Myometrial cell (primary cell): ENCODE measurements around a stretch of chr5.

DNA sequence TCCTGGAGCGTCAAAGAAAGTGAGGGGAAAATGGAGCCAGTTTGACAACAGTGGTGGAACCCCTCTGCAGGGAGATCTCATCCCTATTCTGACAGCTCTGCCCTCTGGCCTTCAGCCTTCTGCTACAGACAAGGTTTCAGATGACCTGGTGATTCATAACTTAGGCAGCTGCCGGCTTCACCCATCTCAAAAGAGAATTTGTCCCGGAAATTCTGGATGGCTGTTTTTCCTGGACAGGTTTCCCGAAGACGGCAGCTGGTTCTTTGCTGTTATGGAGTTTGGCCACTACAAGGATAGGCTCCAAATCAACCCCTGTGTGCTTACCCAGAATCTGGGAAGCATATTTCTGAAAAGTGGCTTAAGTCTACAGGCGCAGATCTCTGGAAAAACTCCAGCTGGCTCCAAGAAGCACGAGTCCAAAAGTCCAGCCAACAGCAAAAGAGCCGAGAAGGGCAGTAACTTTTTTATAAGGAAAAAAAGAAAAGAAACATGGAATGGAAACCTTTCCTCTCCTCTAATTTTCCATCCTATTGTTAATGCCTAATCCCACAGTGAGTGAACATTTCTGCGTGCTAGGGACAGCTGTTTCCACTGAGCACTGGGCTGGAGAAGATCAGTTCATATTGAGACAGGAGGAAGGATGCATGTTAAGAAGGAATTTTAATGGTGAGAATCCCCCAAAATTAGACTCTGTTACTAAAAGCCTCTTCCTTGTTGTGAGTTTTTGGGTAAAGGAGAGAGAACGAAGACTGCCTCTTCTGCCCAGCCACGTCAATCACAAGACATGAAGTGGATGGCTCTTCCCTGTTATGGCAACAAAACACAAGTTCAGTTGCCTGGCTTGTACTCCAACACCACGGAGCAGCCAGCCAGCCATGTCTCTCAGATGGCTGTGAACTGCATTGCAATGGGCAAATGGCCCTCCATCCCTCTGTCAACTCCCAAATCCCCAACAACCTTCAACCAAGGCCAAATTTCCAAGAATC lies 54.4 kb downstream of the ZNF366 start:
- RAMPAGE, long total RNA, result no peak

DNA sequence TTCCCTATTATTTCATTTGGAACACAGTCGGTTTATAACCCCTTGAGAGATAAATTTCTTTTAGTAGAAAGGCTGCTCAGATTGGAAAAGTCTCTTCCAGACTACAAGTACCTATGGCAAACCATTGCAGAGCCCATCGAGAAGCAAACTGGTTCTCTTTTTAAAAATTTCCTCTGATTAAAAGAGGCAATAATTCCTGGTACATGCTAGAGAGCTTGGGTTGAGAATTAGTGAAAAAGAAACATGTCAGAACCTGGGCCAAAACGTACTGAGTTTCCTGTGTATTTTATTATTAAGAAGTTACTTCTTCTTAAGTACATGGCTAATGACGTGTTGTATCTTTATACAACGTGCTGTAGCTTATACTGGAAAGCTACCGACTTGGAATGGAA lies 43.3 kb downstream of the ZNF366 start:
- RAMPAGE, long total RNA, result no peak

DNA sequence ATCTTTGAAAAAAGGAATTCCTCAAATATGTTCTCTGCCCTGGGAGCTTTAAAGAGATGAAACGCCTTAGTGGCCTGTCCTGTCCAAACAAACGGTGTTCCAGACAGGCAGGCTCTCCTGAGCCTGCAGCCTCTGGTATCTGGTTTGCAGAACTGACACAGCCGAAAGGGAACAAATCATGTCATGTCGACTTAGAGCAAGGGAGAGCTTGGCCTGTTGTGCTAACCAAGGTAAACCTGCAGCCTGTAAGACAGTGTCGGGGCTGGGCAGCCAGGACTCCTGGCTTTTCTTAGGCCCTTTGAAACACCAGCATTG lies 336 bp upstream of the ZNF366 start:
- RAMPAGE, long total RNA, result no peak

DNA sequence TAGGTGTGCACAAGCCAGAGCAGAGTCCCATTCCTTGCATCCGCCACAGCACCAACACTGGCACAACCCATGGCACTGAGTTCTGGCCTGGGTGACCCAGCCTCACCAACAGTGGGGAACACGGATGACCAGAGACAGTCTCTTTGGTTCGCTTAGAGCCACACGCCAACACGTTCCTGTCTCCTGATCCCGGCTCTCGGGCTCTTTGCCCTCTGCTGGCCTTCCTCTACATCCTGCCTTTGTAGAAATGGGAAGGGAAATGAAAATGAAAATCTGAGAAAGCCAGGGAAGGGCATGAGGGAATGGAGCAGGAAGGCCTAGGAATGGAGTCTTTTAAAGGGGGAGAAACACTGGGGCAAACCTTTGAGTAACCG lies 1.6 kb upstream of the ZNF366 start:
- RAMPAGE, long total RNA, result no peak

GRCh38 chr5:72908606-72909893 lies 46.8 kb upstream of the FCHO2 start:
- RAMPAGE, long total RNA, result no peak

- RAMPAGE, long total RNA, result no peak
Observed at GRCh38 chr5:73120961-73121440, 626 bp downstream of the TMEM171 start.

DNA sequence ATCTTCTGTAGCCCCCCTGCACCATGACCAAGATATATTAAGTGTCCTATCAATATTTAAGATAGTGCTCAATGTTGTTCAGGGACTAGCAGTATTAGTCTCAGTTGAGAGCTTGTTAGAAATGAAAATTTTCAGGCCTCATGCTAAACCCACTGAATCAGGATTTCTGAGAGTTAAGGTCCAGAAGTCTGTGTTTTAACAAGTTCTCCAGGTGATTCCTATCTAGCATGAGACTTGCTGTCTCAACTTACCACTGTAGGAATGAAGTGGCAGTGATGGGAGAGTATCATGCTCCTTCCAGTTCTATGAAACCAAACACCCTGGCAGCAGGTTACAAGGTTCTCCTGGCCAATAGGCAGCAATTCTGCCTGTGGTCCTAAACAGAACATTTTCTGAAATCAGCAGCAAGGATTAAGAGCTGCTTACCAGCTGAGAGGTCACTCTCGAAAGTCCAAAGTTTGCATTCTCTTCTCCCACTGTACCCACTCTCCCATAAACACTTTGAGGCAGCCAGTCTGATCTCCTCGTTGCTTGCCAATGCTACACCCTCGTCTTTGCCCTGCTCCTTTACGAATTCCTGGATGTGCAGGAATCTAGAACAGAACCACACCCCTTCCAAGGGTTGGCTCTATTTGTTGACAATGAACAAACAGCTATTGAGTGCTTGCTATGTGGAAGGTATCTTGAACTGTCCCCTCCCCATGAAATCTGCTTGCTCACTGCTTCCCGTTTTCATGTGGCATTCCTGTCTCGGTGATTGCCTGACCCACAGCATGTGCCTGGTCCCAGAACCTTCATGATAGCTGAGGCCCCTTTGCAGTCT lies 100.5 kb downstream of the TMEM174 start:
- RAMPAGE, long total RNA, result no peak

GRCh38 chr5:73446431-73447074 lies 2.0 kb downstream of the FOXD1 start:
- RAMPAGE, long total RNA, result no peak

DNA sequence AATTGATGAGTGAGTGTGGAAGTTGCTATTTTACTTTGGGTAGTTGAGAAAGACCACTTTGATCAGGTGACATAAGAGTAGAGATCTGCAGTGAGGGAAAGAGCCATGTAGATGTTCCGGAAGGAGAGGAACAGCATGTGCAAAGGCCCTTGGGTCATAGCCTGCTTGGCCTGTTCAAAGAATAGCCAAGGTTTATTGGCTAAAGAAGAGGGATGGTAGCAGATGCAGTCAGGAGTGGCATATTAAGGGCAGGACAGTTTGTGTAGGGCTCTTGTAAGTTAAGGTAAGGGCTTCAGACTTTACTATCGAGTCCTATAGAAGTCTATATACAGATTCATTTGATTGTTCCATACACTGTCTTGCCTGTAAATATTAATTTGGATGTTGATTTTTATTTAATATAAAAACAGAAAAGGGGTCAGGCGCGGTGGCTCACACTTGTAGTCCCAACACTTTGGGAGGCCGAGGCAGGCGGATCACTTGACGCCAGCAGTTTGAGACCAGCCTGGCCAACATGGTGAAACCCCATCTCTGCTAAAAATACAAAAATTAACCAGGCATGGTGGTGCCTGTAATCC lies 3.3 kb downstream of the BTF3 start:
- RAMPAGE, long total RNA, result no peak

DNA sequence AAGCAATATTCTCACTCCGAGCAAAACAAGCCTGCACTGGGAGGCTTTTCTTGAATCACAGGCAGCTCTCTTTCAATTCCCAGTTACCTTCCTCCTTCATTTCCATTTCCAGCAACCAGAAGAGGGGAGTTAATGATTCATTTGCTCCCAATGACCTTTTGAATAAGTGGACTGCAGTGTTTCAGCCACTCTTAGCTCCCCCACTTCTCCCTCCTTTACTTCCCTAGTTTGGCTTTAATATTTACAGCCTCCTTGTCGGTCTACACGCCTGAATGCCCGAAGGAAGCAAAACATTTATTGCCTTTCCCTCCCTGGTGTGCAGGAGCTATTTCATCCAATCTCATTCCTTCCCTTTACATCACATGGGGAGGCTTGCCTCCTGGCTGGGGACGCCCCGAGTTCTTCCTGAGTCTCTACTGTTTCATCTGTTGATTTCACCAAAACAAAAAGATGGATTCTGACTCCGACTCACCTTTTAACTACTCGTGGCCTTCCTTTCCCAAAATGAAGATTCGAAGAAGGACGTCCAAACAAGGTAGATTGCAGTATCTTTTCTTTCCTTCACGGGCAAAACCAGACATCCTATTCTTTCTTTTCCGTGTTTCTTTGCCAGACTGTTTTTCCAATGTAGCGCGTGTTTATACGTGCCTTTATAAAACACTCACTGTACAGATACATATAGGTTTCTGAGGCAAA lies 187.3 kb downstream of the ARHGEF28 start:
- RAMPAGE, long total RNA, result no peak

GRCh38 chr5:73856847-73857531 lies 231.0 kb downstream of the ARHGEF28 start:
- RAMPAGE, long total RNA, result no peak

DNA sequence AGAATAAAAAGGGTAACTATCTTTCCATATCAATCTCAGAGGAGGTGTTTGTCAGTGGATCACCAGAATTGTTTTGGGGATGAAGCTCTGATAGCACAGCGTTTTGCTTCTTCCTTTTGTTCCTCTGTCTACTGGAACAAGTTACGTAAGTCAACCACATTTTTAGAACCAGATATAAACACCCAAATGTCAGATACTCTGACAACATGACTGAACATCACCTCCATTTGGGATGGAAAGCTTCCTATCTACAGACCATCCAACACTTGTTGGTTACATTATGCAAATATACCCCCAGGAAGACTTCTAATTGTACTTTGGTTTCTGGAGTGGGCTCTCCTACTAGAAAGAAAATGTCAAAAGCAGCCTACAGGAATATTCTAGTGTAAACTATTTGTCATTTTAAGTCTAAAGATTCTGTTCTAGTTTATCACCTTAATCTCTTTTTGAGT lies 293.3 kb downstream of the ARHGEF28 start:
- RAMPAGE, long total RNA, result no peak

DNA sequence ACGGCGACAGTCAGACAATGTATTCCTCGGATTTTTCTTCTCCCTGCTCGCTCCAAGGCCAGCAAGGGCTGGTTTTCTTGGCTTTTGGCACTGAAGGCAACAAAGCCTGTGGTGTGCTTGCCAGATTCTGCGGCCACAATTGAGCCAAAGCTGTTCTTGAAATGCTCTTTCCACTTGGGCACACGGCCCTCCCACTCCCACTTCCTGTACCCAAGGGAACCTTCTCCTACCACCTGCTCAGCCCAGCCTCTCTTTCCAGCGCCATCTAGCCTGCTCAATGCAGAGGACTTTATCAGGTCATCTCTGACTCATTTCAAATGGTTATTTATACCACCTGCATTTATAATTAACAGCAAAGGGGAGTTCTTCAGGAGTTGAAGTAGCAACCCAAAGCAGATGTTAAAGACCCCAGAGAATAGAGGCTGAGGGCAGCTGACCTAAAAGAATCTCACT lies 439.2 kb downstream of the ENC1 start:
- RAMPAGE, long total RNA, result no peak

GRCh38 chr5:74582850-74583286 lies 57.7 kb downstream of the ENC1 start:
- RAMPAGE, long total RNA, result no peak

DNA sequence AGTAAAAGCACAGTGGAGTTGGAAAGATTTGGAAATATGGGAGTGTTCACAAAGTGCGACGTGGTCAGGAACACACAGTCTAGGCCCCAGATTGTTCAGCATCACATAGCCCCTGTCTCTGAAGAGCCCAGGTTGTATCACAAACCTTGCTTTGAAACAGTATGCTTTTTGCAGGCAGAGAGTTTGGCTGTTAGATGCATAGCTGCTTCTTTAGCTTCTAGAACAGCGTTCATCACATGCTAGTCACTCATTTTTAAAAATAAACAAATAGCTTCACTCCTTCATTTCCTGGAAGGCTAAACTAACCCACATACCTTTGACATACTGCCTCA lies 2.2 kb downstream of the HEXB start:
- RAMPAGE, long total RNA, result no peak

DNA sequence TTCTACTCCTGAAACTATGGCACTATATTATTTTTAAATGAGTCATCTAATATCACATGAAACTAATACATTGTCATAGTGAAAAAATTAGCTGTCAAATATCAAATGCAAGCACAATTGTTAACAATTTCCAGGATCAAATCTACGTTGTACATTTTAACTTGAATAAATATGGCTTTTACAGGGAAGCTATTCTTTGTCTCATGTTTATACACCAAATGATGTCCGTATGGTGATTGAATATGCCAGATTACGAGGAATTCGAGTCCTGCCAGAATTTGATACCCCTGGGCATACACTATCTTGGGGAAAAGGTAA lies 28.2 kb downstream of the HEXB start:
- RAMPAGE, long total RNA, result no peak

DNA sequence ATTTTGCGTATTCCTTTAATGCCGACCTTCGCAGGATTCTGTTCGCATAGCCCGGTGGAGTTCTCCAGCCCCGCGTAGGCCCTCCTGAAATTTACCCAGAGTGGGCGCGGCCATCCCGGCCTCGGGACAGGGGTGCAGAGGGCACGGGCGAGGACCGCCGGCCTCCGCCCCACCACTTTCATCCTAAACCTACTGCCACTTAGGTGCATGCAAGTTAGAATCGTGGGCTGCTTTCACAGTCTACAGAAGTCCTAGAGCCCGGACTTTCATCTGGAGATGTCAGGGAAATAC lies 483 bp upstream of the FAM169A start:
- RAMPAGE, long total RNA, result no peak

DNA sequence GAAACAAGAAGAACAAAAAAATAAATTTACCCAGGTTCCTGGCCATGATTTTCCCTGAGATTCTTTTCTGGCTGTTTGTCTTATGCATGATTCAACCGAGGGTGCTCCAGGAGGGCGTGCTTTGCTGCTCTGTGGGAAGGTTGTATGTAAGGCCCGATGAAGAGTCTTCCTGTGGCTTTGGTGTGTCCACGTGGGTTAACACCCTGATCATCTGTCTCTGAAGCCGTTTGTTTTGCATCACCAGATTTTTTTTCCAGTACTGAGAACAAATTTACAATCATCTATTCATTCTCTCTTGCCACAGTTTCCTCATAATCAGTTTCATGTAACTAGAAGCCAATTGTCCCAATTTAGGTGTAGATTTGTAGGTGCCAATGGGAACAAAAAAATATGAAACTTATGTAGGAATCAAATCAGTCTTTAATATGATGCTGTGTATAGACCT lies 28.5 kb downstream of the GCNT4 start:
- RAMPAGE, long total RNA, result no peak

DNA sequence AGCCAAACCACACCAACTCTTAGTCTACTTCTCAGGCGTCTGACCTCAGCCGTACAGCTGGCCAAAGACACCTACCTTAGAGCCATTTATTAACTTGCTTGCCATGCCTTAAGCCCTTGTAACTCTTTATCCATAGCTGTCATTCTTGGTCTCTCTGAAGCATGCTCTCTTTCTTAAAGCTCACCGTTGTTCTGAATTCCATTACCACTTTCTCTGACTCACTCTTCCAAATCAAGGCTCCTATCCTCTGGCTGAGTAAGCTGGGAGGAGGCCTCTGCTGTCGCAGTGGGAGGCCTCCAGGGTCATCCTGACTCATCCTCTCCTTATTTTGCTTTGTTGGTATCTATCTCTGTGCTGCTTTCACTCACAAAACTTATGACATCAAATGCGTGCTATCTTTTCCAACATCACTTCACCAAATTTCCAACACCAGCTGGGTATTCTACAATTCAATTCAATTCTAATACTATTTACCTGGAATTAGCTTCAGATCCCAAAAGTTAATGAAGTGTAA lies 16.1 kb upstream of the HMGCR start:
- RAMPAGE, long total RNA, result no peak

DNA sequence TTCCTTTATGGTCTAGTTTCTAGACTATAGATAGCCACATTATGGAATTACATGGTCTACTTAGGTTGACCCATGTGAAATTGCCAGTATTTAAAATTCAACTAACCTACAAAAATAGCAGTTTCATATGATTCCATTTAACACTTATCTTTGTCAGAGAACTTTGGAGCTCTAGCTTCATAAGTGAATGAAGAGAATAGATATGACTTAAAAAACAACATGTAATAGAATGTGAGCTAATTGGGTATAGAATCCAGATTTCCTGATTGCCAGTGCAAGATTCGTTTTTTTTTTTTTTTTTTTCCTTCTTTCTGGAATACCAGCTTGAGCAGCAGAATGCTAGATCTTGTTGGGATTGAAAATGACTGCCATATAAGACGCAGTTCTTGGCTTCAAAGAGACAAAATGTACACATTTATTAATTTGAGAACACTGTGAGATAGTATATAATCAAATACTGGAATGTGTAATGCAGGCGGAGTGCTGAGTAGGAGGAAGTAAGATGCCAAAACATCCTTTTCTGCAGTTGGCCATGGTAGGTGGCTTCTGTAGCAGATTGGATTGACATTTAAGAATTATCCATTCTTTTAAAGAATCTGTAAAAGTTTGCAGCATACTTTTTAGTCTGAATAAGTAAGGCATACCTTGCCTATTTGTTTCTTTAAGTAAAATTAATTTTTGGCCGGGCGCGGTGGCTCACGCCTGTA lies 1.8 kb downstream of the HMGCR start:
- RAMPAGE, long total RNA, result no peak